ENCODE measurements around a stretch of chr15.

GRCh38 chr15:96171093-96171736 is 159.3 kb upstream of the NR2F2 start:
- PRO-cap, result no peak
- RAMPAGE, long total RNA, result no peak
- RRBS, result no CpG with 5 or more reads among the region's 12 CpGs

DNA sequence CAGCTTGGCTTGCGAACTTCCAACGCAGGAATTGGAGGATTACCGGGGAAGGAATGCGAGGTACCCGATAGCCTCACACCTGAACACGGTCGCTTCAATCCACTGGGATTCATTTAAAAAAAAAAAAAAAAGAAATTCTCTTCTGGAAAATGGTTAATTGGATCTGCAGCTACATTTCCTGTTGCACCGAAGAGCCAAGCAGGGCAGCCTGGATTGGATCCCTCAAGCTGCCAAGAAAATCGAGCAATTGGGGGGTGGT is 9.6 kb upstream of the NR2F2 start:
- PRO-cap, result no peak
- RAMPAGE, long total RNA, result no peak
- RRBS, result 12% methylated on average over 3 of the region's 9 CpGs

DNA sequence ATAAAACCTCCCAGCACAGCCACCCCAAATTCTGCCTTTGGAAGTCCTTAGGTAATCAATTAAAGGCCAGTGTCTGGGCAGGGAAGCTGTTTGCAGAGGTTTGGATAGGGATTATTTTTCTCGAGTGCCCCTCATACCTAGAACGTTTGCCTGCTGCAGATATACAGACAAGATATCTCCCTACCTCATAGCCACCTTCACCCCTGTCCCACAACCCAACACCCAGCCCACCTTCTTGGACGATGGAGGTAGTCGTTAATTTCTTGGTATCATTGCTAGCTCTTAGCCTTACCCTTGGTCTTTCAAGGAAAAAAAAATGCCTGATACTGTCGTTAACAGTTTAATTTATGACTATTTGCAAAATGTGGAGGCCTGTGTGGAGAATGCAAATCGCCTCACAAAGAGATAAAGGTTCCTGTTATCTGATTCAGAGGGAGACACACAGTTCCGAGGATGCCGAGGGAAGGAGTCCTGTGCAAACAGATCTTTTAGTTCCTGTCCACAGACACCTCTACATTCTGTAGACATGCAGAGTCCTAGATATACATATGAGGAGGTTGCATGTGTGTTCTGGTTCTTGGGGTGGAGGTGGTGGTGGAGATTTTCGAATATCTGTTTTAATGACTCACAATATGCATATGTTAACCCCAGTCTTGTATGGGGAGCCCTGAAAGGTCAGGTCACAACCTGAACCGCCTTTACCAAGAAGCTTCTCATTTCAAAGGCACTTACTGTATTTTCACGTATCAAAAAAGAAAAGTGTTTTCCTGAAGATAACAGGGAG is 5.5 kb downstream of the NR2F2 start:
- PRO-cap, result bidirectional peak, plus-strand start at position 435 of the sequence, minus-strand start at position 142 of the sequence
- RAMPAGE, long total RNA, result no peak
- RRBS, result no CpG with 5 or more reads among the region's 11 CpGs

- PRO-cap, result no peak
- RAMPAGE, long total RNA, result no peak
- RRBS, result no CpG with 5 or more reads among the region's 11 CpGs
Observed at GRCh38 chr15:96348366-96349289, 18.1 kb downstream of the NR2F2 start.

GRCh38 chr15:96350502-96350761 is 19.9 kb downstream of the NR2F2 start:
- PRO-cap, result no peak
- RAMPAGE, long total RNA, result no peak
- RRBS, result no CpG with 5 or more reads among the region's 3 CpGs

- PRO-cap, result no peak
- RAMPAGE, long total RNA, result no peak
- RRBS, result 34% methylated on average over 8 of the region's 18 CpGs
Observed at GRCh38 chr15:96359004-96359651, 28.6 kb downstream of the NR2F2 start.

DNA sequence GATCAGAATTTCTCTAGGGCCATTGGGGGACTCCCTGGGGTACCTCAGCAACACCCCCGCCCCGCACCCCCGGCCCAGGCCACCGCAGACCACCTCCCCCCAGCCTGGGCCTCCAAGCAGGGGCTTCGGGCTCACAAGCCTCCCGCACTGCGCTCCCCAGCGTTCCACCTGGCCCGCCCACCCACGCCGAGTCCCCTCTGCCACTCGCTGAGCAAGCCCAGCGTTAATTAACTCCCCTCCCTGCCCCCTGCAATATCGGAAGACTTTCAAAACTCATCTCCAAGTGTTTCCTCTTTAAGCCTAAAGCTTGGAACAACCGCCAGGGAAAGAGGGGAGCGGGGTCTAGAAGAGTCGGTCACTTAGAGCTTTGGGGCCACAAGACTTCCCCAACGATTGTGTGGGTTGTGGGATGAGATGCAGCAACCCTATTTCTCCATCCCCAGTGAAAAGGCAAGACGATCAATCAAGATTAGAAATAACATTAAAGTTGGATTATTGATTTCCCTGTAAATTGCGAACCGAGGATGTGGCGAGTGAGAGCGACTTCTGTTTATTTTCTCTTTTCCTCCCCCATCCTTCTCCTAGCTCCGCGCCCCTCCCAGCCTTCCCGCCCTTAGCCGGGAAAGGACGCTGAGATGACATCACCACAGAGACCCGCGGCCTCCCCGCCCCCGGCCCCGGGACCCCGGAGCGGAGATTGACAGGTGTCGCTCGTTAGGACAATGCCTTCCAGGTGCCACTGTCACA is 30.2 kb downstream of the NR2F2 start:
- PRO-cap, result no peak
- RAMPAGE, long total RNA, result no peak
- RRBS, result 8% methylated on average over 6 of the region's 37 CpGs

DNA sequence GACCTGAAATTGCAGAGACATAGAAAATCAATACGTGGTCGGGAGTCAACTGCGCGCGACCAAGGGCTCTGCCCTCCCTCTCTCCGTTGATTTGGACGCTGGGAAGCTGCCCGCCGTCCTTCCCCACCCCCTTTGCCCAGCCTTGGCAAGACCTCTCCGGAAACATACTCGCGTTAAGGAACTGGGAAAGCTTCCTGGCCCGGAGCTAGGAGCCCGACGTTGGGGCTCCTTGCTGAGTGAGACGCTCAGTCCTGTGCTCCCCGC is 37.7 kb downstream of the NR2F2 start:
- PRO-cap, result no peak
- RAMPAGE, long total RNA, result no peak
- RRBS, result 7% methylated on average over 3 of the region's 17 CpGs

- PRO-cap, result no peak
- RAMPAGE, long total RNA, result no peak
- RRBS, result 2% methylated on average over 25 of the region's 32 CpGs
Observed at GRCh38 chr15:98649217-98649522, 831 bp downstream of the IGF1R start.

GRCh38 chr15:98666640-98667024 is 18.3 kb downstream of the IGF1R start:
- PRO-cap, result no peak
- RAMPAGE, long total RNA, result no peak
- RRBS, result no CpG with 5 or more reads among the region's 6 CpGs

GRCh38 chr15:98683065-98683867 is 34.9 kb downstream of the IGF1R start:
- PRO-cap, result no peak
- RAMPAGE, long total RNA, result no peak
- RRBS, result no CpG with 5 or more reads among the region's 10 CpGs

GRCh38 chr15:98722518-98723112 is 74.3 kb downstream of the IGF1R start:
- PRO-cap, result no peak
- RAMPAGE, long total RNA, result no peak
- RRBS, result no CpG with 5 or more reads among the region's 6 CpGs

DNA sequence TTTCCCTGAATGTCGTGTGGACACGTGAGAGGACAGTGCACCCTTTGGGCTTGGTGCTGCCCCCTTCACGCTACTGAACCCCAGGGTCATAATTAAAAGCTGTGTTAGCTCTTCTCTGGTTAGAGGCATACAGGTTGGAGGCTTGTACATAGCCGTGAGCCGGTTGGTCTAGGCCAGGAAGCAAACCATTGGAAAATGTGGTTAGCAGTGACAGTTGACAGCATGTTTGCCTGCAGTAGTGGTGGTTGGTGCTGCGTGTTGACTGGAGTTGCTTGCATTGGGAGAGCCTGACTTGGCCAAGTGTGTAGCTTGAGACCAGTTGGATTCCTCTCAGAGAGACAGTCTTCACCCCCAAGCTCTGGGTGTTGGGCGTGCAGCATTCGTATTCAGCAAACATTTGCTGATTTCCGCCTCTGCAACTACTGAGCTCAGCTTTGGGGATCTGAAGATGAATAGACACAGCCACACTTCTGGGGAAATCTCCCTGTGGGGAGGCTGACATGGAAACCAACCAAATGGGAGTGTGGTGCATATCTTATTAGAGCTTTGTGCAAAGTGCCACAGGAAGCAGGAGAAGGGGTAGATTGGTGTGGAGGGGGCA is 83.4 kb downstream of the IGF1R start:
- PRO-cap, result no peak
- RAMPAGE, long total RNA, result no peak
- RRBS, result no CpG with 5 or more reads among the region's 9 CpGs

DNA sequence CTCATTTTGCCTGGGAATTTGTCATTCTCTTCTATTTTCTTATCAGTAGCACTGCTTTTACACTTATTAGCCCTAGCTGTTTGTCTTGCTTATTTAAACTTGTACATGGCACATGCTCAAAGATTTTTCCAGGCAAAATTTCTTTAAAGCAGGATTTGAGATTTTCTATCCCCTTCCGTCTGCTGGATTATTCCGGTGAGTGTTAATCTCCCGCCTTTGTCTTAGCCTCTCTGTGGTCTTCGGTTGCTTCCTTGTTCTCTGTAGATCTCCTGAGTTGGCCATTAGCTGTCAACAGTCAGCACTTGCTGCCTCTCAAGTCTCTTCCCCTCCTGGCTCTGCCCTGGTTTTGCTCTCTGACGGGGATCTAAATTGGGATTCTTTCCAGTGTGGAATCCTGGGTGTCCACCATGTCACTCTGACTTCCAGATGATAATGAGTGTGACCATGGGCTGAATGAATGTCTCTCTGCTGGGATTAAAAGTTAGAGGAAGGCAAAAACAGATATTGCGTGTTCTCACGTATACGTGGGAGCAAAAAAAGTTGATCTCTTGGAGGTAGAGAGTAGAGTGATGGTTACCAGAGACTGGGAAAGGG is 121.5 kb downstream of the IGF1R start:
- PRO-cap, result no peak
- RAMPAGE, long total RNA, result no peak
- RRBS, result no CpG with 5 or more reads among the region's 8 CpGs

GRCh38 chr15:98775148-98775990 is 127.0 kb downstream of the IGF1R start:
- PRO-cap, result no peak
- RAMPAGE, long total RNA, result no peak
- RRBS, result no CpG with 5 or more reads among the region's 10 CpGs

GRCh38 chr15:98843026-98843488 is 164.5 kb downstream of the PGPEP1L start:
- PRO-cap, result no peak
- RAMPAGE, long total RNA, result no peak
- RRBS, result no CpG with 5 or more reads among the region's 7 CpGs

DNA sequence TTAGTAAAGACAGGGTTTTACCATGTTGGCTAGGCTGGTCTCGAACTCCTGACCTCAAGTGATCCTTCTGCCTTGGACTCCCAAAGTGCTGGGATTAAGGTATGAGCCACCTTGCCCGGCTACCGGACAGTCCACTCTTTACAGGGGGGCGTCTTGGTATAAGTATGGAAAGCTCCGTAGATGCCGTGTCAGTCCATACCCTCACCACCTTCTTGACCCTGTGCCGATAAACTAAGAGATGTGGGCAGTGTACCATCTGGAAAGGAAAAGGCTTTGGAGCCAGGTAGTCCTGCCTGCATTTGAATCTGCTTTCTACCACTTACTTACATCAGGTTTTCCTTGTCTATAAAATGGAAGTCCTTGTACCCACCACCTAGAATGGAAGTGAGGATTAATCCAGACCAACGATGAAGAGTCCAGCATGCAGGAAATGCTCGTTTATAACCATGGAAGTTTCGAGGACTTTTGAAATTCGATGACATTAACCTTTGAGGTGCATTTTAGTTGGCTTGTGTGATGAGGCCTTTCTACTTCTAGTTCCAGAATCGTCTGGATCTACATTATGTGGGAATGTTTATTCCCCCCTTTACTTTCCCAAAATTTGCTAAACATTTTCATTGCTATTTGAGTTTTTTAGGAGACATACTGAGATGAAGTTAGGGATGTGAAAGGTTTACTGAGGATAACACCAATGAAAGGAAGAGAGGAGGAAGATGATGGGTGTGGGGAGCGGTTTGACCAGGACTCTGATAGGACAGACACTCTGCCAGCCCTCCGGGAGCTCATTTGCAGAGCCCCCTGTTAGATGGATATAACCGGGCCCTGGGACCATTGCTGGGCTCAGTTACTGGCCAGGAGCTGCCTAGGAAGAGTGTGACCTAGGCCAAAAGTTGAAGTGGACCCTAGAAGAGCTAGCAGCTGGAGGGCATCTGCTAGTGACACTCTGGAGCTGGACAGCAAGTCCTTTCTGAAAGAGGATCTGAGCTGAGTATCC is 160.1 kb downstream of the PGPEP1L start:
- PRO-cap, result no peak
- RAMPAGE, long total RNA, result no peak
- RRBS, result 93% methylated on average over 2 of the region's 15 CpGs

DNA sequence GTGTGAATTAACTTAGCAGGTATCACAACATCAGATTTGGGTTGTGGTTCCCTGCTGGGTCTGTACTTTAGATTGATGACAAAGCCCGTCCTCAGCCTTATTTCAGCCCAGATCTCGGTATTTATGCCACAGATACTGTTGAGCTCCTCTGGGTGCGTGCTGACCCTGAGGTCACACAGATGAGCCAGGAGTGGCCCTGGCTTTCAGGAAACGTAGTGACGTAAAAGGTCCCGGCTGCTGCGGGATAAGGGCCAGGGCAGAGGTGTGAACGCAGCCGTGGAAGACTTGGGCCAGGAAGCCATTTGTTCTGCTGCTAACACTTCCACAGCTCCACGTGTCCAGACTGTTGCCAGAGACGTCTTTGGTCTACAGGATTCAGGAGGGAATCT is 54.3 kb downstream of the PGPEP1L start:
- PRO-cap, result no peak
- RAMPAGE, long total RNA, result no peak
- RRBS, result no CpG with 5 or more reads among the region's 11 CpGs

GRCh38 chr15:99058450-99058974 is 46.4 kb upstream of the SYNM start:
- PRO-cap, result no peak
- RAMPAGE, long total RNA, result no peak
- RRBS, result no CpG with 5 or more reads among the region's 30 CpGs

- PRO-cap, result no peak
- RAMPAGE, long total RNA, result no peak
- RRBS, result 4% methylated on average over 41 of the region's 88 CpGs
Observed at GRCh38 chr15:99058975-99060127, 45.5 kb upstream of the SYNM start.

Data from lung (tissue), 4 donors.